Airway epithelial cell (primary cell): ENCODE data around the gene ENHO.

- RAMPAGE, long total RNA = no peak
Observed at GRCh38 chr9:33748689-33749570, 46.4 kb upstream of the PRSS3 start.

DNA sequence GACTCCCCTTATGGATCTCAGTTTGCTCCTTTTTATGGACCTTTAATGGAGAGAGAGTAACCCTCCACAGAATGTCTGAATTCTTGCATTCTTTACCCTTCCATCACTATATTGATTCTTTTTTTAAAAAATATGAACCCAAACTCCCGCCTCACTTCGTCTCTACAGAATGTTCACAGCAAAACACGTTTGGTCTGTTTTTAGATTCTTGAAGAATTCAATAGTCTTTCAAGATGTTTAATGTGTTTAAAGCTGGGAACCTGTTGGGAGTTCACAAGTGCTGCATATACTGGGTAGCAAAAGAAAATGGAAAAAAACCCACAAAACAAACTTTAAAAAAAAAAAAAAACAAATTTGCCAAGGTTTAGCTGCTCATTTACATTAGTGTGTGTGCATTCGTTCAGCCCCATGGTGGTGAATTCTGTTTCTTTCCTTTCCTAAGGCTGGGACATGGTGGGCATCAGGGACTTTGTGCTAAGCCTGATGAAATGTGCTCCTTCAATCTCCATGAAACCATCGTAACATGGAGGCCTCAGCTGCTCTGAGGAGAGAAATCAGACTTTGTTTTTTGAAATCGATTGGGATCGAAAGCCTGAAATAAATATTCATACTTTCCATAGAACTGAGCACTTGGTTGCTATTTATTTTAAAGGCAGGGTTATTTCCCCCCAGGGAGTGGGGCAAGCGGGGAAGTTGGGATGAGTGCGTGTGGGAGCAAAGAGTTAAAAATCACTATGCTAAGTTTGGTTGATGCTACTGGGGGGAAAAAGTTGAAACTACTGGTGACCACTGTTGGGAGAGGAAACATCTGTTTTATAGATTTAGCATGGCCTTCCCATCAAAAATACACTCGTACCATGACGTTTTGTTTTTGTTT lies 100.6 kb downstream of the UBE2R2 start:
- RAMPAGE, long total RNA = no peak

DNA sequence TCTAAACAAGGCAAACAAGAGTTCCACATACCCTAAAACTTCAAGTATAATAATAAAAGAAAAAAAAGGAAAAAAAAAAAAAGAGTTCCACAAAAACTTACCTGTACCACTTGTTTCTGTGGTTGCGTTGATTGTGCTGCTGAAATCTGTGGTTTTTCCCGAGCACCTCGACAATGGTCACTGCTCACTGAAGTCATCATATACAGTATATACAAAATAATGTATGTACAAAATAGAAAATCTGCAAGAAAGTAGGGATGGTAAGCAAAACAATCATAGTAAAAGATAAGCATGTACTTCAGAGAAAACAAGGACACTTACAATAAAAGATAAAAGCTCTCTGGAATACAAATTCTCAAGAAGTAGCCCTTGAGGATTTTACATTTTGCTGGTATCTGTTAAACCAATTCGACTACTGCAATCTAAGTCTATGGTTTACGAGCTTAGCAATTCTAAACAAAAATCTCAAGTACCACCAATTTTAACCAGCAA lies 31.7 kb downstream of the UBAP2 start:
- RAMPAGE, long total RNA = no peak

GRCh38 chr9:34049829-34050466 lies 1.3 kb upstream of the UBAP2 start:
- RAMPAGE, long total RNA = no peak

DNA sequence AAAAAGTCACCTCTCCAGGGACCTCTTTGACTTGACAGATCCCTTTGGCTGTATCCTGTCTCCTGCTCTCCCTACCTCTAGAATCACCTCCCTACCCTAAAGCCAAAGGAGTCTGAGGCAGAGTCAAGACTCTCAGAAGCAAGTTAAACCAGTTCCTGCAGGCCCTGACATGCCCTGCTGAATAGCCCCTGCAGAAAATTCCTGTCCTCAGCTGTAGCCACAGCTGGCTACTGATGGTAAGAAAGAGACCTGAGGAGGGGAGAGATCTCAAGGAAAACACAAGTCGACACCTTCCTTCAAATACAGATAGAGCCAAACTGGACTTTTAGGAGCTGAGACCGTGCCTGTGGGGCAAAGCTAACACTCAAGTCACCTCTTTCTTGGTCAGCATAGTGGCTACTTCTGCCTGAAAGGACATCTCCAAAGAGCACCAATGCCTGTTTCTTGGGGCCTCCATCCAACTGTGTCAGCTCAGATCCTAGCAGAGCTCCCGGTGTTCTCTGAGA lies 23.8 kb upstream of the UBAP2 start:
- RAMPAGE, long total RNA = no peak

DNA sequence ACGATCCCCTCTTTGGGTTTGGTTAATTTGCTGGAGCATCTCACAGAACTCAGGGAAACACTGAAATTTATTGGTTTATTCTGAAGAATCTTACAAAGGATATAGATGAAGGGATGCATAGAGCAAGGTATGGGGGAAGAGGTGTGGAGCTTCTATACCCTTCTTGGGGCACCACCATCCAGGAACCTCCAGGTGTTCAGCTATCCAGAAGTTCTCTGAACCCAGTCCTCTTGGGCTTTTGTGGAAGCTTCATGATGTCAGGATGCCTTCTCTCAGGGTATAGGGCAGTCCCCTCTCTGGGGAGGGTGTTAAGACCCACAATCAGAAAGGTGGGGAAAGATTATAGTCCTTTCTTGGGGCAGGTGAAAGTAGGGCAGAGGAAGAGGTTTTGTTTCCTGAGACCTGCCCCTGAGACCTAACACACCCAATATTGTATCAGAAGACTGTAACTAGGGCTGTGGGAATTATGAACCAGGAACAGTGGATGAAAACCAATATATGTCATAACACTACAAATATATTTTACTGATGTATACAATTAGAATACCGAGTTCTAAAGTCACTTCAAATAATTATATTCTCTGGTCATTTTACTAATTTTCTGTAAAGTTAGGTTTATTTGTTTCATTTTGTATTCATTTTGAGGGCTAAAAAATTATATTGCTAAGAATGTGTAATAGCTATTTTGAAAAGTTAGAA lies 14.9 kb downstream of the UBAP1 start:
- RAMPAGE, long total RNA = no peak

- RAMPAGE, long total RNA = no peak
Observed at GRCh38 chr9:34254967-34255787, 73.9 kb downstream of the KIF24 start.

DNA sequence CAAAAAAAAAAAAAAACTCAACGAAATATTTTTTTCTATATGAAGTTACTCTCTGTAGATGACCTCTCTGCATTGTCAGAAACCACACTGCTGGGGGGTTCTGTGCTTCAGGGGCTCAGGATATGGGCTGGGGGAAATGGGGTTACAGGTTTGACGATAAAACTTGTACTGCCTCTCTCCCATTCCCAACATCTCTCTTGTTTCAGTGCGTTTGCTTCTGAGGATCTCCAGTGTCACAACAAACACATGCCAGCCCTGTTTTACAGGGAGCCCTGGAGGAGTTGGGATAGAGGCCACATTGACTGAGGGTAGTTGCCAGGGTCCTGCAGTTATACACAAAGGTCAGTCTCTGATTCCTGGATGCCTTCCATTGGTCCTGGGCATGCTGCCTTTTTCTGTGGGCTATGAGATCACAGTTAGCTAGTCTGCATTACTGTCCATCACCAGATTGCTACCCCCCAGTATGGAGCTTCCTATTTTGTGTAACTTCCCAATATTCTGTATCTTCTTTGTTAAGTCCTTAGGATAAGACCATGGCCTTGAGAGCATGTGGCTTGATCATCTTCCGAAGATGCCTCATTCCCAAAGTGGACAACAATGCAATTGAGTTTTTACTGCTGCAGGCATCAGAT lies 9.3 kb downstream of the NUDT2 start:
- RAMPAGE, long total RNA = no peak

DNA sequence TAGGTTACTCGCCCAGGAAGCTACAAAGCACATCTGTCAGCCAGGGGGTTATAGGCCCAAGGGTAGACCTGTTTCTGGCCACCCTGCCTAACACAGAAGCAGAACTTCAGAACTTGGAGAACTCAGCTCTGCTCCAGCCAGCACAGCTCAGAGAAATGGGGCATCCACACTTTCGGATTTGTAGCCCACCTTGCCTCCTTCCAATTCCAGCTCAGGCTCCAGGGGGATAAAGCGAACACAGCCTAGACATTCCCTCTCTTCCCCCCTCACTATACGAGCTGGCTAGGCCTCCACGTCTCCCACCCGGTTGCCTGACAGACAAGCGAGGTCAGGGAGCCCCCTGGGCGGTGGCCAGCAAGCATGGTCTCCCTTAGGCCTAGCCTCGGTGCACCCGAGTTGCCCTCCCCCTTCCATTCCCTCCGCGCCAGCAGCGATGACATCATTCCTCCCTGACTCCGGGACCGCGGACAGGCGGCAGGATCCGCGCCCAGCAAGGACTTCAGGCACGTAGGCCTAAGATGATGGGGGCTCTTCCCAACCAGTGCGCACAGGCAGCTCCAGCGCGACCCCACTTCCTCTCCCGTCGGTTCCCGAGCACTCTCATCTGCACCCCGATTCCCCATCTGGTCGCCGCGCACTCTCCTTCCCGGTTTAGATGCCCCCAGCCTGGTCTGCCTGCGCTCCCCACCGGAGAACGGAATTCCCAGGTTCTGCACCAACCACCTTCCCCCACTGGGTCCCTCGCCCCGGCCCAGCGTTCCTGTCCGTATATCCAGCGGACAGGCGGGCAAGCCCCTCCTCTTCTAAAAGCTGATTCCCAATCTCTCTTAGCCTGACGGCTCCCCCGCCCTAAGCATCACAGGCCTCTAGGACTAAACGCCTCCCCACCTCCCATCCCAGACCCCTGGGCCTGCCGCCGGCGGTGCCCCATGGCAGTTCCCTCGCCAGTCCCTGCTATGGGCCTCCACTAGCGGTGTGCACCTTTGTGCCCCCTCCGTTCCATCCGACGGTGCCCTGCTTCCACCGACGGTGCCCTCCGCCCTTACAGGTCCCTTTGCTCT lies 1.1 kb downstream of the FAM219A start:
- RAMPAGE, long total RNA = no peak

DNA sequence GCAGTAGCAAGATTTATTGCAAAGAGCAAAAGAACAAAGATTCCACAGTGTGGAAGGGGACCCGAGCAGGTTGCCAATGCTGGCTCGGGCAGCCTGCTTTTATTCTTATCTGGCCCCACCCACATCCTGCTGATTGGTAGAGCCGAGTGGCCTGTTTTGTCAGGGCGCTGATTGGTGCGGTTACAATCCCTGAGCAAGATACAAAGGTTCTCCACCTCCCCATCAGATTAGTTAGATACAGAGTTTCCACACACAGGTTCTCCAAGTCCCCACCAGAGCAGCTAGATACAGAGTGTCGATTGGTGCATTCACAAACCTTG lies 23.2 kb downstream of the DNAI1 start:
- RAMPAGE, long total RNA = no peak

DNA sequence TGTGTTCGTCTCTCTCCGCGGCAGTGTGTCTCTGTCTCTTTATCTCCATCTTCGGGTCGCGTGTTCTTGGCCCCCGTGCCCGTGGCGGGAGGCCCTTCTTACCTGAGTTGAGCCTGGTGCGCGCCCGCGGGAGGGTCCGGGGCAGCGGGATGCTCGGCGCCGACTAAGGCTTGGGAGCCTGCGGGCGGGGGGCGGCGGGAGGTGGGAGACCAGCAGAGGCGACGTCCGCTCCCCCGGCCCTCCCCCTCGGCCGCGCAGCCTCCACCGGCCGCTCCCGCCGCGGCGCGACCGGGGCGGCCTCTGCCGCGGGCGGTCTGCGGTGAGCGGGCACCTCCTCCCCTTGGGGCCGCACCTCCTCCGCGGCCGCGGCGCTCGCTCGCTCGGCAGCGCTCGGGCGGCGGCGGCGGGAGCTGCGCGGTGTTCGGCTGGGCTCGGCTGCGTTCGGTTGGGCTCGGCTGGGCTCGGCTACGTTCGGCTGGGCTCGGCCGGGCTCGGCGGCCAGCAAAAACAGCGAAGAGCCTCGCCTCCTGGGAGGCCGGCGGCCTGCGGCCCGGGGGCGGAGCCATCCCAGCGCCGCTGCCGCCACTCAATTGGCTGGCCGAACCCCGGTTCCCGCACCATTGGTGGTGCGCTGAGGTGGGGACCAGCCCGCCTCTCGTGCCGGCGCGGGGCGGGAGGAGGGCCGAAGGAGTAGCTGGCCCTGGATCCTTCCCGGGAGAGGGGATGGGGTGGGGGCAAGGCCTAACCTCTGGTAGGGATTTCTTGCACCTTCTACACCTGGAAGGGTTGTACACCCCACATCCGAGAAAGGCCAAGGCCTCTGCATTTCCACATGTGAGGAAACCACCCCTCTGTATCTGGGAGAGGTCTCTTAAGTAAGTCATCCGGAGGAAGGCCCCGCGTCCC lies at the start of gene ENHO:
TSS of gene ENHO (minus strand) at position 316 of the 906 bp plus-strand sequence.
- RAMPAGE, long total RNA = no peak

- RAMPAGE, long total RNA = no peak
Observed at GRCh38 chr9:34576957-34577439, 12.5 kb downstream of the CNTFR start.

DNA sequence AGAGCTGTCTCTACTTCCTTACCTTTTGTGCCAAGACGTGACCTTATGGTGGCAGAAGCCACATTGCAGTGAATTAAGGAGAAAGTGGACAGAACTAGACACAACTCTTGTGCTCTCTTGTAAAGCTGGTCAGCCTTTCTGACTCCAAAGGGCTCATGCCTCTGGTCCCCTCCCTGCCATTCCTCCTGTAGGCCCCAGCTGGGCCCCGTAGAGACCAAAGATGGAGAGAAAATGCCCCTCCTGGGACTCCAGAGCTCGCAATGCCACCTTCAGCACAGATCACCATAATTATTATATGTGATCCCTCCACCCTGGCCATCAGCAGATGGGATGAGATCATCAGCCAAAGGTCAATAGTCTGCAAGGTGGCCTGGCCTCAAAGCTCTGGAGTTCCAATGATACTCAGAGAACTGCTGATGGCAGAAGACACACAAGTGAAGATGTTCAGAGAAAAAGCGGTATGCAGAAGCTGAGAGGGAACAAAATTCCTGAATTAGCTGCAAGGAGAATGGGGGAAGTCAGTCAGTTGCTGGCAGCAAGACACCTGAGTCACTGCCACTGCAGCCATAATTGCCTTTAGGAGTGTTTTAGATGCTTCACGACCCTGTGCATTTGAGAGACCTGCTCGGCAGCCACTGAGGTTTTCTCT lies 5.0 kb downstream of the RPP25L start:
- RAMPAGE, long total RNA = no peak

DNA sequence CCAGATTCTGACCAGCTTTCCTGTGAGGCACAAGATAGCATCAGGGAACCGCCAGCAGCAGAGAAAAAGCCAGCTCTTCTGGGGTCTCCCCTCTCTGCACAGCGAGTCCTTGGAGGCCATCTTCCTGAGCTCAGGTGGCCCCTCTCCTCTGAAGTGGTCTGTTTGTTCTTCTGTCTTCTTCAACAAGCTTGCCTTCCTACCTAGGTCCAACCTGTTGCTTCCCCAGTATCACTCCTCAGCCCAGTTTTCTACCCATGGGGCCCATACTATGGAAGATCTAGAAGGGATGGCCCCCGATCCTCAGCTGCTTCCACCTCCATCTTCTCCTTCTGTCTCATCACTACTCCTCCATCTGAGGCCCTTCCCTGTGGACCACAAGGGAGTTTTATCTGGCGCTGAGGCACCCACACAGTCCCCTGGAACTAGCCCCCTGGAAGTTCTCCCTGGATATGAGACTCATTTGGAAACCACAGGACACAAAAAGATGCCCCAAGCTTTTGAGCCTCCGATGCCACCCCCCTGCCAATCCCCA lies 1.2 kb downstream of the C9orf131 start:
- RAMPAGE, long total RNA = no peak

DNA sequence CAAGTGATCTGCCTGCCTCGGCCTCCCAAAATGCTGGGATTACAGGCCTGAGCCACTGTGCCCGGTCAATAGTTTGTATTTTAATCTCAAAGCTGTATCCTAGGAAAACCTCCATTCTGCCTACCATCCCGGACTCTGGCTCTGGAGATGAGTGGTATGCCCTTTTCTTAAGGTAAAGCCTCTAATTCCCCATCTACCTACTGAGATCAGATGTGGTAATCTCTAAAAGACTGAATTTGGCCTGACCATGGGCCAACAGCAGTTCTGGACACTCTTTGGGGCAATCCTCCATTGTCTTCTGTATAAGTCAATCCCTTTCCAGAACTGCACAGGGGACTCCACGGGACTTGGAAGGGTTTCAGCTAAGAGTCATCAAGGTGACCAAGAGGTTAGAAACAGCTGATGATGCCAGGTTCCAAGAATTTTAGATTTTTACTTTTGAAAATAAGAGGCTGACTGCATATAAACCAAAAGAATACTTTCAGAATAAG lies 1.7 kb downstream of the VCP start:
- RAMPAGE, long total RNA = no peak

DNA sequence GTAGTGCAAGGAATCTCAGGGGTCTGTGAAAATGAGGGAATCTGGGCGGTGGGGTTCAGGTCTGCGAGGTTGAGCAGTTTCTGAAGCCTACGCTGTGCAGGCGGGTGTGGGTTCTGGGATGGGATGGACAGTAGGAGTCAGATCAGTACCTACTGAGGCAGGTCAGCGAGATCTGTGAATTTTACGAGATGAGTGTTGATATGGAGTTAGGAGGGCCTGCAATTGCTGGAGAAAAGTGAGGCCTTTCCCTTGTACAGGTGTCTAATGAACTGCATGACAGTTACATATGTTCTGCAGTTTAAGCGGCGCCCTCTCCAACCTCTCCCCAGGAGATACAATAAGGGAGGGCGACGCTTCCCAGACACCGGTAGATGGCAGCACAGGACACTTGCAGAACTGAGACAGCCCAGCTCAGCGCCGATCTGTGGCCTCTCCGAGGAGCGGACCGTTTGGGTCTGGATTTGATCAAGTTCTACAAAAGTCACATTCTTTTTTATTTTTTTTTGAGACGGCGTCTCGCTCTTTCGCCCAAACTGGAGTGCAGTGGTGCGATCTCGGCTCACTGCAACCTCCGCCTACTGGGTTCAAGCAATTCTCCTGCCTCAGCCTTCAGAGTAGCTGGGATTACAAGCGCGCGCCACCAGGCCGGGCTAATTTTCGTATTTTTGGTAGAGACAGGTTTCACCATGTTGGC lies 1.1 kb upstream of the ATOSB start:
- RAMPAGE, long total RNA = no peak

- RAMPAGE, long total RNA = no peak
Observed at GRCh38 chr9:35152969-35153288, 8.9 kb upstream of the UNC13B start.

DNA sequence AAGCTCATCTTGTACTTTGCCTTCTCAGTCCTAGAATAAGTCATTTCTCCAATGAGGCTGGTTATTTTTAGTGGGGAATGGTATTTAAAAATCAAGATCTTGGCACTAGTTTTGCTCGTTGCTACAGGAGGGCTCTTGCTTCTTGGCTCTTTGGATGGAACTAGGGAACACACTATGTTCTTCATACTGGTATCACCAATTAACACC lies 108.2 kb downstream of the UNC13B start:
- RAMPAGE, long total RNA = no peak

GRCh38 chr9:35300368-35300801 lies 138.6 kb downstream of the UNC13B start:
- RAMPAGE, long total RNA = no peak

GRCh38 chr9:35398680-35399350 lies 91.1 kb upstream of the RUSC2 start:
- RAMPAGE, long total RNA = no peak